Amniotic epithelial cell (primary cell): ENCODE measurements around the genes SYNE1, TIAM2 and TFB1M.

DNA sequence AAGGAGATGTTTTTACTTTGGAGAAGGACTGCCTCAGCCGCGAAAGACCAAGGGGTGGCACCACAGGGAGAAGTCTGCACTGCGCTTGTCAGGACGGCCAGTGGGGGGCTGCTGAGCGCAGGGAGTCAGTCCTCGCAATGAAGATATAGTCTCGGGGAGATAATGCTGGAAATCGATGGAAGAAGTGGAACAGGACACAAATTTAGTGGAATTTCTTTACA, 43.2 kb upstream of the ESR1 start:
- RRBS: no CpG with 5 or more reads among the region's 8 CpGs

- RRBS: no CpG with 5 or more reads among the region's 8 CpGs
Observed at GRCh38 chr6:151900880-151901681, 93.6 kb downstream of the ESR1 start.

DNA sequence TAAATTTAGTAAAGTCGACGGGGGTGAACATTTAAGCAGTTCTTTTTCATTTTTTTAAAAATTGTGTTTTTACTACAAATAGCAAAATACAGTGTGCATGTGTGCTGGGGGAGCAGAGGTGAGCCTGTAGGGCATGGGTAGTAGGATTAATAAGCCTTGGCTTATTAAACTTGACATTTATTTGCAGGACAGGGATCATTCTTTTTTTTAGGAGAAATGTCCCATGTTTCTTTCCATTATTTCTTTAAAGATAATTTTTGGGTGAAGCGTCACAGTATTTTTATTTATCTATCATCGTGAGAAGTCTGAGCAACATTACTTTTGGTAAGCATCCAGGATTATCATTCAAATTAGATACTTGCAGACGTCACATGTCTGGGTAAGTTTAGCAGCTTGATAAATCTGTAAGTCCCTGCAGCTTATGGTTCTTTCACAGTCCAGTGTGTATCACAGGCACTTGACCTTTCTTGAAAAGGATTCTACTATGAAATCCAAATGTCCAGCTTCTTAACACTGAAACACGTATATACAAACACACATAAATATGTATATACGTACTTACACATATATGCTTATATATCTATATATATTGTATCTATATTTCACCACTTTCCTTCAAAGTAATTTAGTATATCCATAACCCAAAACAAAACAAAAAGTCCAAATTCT, 359.4 kb downstream of the ESR1 start:
- RRBS: no CpG with 5 or more reads among the region's 7 CpGs

GRCh38 chr6:152325212-152325411, 312.1 kb downstream of the SYNE1 start:
- RRBS: no CpG with 5 or more reads among the region's 2 CpGs

GRCh38 chr6:152401849-152402322, 235.3 kb downstream of the SYNE1 start:
- RRBS: no CpG with 5 or more reads among the region's 3 CpGs

- RRBS: no CpG with 5 or more reads among the region's 5 CpGs
Observed at GRCh38 chr6:152471829-152472203, 165.3 kb downstream of the SYNE1 start.

DNA sequence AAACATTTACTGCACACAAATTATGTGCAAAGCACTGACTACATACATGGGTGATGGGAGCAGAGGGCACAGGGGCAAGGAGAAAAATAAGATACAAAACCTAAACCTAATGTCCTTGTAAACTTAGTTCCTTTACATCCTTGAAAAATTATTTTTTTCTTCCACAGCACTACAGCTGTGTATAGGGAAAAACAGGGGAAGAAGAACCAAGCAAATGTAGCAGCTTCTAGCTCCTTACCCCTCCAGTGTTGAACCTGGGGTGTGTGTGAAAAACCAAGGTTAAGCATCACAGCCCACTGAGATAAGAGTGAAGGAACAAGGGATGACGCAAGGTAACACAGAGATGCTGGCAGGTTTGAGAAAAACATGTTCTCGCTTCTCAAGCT, 71.2 kb downstream of the SYNE1 start:
- RRBS: no CpG with 5 or more reads among the region's 2 CpGs

GRCh38 chr6:152636731-152637534, at the start of gene SYNE1:
TSS of gene SYNE1 (minus strand) at chr6:152637362.
- RRBS: 3% methylated on average over 38 of the region's 73 CpGs

- RRBS: 3% methylated on average over 16 of the region's 48 CpGs
Observed at GRCh38 chr6:153129694-153130333, 1.3 kb downstream of the RGS17 start.

DNA sequence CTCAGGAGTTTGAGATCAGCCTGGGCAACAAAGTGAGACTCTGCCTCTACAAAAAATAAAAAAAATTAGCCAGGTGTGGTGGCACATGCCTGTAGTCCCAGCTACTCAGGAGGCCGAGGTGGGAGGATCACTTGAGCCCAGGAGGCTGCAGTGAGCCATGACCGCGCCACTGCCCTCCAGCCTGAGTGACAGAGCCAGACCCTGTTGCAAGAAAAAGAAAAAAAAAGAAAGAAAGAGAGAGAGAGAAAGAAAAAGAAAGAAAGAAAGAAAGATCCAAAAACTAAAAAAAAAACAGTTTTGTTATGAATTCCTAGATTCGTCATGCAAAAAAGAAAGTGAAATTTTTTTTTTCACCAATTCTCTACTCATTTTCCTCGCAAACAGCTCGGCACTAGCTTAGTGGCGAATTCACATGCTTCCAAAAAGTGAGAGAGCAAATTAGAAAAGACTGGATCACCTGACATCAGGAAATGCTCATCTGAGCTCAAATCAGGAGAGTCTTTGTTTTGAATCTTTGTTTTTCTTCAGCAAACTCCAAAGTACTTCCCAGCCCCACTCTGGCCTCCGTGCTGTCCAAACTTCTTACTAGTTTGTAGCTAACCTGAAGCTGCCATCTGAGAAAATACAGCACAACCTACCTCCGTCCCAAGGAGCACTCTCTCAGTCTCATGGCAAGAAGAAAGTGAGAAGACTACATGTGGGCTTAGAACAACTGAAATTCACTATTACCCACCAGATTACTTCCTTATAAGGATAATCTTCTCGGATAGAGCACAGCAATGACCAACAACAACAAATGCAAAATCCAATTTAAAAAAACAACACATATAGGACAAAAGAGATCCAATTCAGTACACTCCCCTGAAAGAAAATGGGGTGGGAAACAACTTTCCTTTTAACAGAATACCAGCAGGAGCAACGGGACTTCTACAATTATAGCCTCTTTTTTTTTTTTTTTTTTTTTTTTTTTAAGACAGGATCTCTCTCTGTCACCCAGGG, 26.9 kb downstream of the IPCEF1 start:
- RRBS: no CpG with 5 or more reads among the region's 11 CpGs

DNA sequence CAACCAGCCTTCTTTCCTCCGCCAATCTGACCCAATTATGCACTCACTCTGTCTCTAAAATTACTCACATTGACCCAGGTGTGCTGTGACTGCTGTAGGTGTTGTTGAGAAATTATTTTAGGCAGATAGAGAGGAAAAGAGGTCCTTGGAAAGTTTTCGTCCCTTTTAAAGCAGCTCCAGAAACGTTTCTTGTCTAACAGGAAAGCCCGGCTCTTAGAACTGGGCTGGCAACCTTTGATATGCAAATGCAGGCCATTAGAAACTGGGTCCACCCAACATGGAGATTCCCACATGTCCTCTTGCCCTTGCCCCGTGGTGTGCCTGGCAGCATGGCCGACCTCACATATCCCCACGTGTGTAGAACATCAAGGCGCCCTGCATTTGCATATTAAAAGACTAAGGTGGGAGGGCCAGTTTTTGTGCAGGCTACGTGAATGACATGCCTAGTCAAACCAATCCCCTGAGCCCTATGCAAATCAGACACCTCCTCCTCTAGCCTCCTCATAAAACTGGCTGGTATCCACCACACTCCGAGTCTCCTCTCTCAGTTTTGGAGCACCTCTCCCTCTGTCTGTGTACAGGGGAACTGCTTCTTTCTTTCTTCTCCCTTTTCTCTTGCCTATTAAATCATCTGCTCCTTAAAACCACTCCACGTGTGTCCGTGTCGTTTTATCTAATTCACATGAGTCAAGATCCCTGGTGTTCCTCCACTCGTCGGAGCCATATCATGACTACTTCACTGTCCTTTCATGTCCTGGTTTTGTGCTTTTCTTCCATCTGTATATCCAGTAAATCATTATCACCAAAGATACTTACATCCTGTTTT, 12.8 kb downstream of the IPCEF1 start:
- RRBS: no CpG with 5 or more reads among the region's 15 CpGs

DNA sequence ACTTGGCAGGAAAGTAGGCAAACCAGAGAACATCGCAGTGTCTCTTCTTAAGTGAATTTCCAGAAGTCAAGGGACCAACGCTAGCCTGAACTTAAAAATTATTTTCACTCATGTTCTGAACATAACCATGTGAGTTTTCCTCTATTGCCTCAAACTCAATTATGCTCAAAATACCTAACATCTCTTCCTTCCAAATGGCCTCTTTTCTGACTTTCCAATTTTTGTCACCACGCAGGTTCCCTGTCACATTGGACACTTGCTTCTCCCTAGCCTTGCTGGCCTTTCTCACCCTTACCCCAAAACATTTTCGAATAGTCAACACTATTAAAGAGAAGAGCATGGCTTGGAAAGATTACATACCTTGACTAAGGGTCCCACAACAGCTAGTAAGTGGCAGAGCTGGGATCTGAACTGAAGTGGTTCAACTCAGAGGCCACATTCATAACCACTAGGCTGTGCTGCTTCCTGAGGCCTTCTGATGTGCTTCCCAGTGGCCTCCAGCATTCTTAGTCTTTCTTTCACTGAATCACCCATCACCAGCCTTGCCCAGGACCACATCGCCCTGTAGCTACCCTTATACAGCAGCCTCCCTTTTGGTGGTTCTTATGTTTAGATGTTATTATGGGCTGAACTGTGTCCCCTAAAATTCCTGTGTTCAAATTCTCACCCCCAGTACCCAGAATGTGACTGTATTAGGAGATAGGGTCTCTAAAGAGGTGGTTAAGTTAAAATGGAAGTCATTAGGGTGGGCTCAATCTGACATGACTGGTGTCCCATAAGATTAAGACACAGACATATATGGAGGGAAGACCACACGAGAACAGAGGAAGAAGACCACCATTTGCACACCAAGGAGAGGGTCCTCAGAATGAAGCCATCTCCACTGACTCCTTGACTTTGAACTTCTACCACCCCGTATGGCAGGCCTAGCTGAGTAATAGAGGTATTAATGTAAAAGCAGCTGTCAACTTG, 60.6 kb upstream of the IPCEF1 start:
- RRBS: no CpG with 5 or more reads among the region's 7 CpGs

- RRBS: no CpG with 5 or more reads among the region's 3 CpGs
Observed at GRCh38 chr6:154684035-154684518, 49.1 kb upstream of the SCAF8 start.

- RRBS: 2% methylated on average over 50 of the region's 125 CpGs
Observed at GRCh38 chr6:154995164-154996207, at the start of gene TIAM2. TSS of gene TIAM2 (plus strand) at chr6:154995315.

DNA sequence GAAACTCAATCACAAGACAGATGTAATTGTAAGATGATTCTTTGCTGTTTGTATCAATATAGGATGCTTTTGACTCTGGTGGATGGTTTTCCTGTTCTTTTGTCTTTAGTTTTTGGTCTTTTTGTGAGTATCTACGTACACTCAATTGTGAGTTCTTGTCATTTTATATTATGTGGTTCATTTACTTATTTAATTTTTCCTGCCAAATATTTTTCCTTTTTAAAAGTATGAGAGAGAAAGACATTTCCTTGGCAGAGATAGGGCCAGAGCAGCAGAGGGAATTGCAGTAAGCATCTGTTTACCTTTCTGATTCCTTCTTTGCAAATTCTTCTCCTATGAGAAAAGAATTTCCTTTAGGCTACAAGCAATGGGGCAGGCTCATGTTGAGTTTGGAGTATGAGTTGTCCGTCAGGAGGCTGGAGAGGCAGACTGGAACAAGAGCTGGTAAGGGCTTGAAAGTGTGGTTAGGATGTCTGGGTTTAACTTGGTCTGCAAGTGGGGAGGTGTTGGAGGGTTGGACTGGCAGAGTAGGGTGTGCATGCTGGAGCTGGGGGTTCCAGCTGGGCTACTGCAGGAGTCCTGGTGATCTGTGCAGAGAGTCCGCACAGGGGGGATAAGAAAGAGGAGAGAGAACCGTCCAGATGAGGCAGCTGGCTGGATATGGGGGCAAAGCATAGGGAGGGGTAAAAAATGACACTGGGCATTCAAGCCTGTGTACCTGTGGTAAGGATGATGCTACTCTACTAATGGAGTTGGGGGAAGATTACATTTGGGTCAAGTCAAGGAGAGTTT, 19.6 kb downstream of the TIAM2 start:
- RRBS: no CpG with 5 or more reads among the region's 4 CpGs

DNA sequence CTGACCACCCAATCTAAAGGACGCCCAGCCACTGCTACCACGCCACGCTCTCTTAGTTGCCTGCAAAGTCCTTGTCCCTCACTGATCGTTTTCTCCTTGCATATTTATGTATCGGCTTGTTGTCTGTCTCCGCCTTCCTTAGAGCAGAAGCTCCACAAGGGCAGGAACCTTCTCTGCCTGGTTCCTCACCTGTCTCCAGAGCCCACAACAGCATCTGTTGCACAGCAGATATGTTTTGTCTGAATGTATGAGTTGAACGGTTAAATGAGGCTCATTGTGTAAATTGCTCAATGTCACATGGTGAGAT, 96.0 kb downstream of the TIAM2 start:
- RRBS: no CpG with 5 or more reads among the region's 7 CpGs

- RRBS: no CpG with 5 or more reads among the region's 13 CpGs
Observed at GRCh38 chr6:155126892-155127682, 132.0 kb downstream of the TIAM2 start.

- RRBS: no CpG with 5 or more reads among the region's 11 CpGs
Observed at GRCh38 chr6:155248301-155248742, 15.5 kb upstream of the CLDN20 start.

DNA sequence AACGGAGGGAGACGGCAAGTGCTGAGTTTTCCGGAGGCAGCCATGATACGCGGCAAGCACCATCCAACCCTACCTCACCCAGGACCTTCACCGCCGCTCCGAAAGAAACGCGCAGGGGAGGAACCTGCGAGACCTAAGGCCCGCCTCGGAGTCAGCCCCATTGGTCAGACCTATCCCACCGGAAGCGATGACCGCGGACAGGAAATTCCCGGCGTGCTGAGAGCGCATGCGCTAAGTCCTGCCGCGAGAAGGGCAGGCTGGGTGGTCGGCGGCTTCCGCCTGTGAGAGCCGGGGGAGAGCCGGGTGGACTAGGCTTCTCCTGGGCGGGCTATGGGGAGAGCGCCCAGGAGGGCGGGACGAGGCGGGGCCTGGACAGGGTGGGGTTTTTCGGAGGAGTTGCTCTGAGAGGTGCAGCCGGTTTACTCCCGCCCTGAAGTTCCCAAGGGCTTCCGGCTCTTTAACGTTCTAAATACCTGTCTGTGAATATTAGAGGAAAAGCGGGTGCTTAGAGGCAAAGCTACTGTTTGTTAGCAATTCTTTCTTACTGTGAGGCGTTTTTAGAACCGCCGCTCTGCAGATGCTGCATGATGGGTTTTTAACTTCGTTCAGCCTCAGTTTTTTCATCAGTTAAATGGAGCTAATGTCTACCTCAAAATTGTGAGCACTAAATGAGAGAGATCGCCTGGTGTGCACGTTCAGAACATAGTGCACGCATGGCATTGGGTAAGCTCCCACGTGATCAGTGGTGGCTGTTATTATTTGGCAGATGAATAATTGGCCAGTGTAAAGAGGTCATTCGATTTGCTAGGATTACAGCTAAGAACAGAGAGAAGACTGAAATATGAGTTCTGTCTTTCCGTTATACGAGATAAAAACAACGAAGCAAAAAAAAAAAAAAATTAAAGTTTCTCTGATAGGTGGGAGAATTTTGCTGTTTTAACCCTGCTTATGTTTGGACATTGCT, at the start of gene TFB1M:
TFB1M (minus strand) TSS at position 100 of the 964 bp plus-strand sequence.
- RRBS: 3% methylated on average over 11 of the region's 51 CpGs